ENCODE measurements around a stretch of chr7.

GRCh38 chr7:74515278-74515707 lies 61.6 kb downstream of the GTF2IRD1 start:
- PRO-cap, result no peak

- PRO-cap, result no peak
These were observed 100.5 kb downstream of the GTF2IRD1 start for GRCh38 chr7:74554271-74554623.

DNA sequence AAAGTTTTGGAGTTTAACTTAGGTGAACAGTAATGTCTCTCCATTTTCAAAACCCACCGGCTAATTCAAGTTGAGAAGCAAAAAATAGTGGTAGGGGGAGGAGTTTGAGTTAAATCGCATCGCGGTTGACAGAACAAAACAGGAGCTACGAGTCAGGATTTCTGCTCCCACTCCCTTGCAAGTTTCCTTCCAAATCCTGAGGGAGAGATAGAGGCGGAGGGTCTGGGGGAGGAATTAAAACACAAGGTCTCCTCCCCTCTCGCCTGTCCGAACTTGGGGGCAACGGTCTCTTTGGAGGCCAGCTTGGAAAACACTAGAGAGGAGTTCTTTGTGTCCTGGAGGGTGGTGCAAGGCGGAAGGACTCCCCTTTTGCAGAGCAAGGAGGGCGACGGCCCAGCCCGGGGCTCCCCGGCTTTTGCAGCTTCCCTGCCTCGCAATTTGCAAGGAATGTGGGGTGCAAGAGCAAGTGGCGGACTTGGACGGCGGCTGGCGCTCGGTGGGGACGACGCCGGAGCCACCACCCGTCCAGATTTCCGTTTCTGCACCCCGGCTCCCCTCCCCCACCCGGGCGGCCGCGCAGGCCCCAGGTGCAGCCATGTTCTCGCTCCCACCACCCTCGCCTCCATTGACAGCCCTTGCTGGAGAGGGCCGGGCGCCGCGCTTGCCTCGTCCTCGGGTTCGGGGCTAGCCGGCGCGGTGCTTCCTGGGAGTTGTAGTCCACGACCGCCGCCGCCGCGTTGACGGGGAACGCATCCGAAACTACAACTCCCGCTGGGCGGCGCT lies 492 bp upstream of the GTF2I start:
- PRO-cap, result bidirectional peak, plus-strand start outside the sequence, minus-strand start at position 627 of the sequence

- PRO-cap, result bidirectional peak, plus-strand start at chr7:75410352, minus-strand start at chr7:75410225
These were observed 14.6 kb downstream of the TRIM73 start for GRCh38 chr7:75409911-75410632.

DNA sequence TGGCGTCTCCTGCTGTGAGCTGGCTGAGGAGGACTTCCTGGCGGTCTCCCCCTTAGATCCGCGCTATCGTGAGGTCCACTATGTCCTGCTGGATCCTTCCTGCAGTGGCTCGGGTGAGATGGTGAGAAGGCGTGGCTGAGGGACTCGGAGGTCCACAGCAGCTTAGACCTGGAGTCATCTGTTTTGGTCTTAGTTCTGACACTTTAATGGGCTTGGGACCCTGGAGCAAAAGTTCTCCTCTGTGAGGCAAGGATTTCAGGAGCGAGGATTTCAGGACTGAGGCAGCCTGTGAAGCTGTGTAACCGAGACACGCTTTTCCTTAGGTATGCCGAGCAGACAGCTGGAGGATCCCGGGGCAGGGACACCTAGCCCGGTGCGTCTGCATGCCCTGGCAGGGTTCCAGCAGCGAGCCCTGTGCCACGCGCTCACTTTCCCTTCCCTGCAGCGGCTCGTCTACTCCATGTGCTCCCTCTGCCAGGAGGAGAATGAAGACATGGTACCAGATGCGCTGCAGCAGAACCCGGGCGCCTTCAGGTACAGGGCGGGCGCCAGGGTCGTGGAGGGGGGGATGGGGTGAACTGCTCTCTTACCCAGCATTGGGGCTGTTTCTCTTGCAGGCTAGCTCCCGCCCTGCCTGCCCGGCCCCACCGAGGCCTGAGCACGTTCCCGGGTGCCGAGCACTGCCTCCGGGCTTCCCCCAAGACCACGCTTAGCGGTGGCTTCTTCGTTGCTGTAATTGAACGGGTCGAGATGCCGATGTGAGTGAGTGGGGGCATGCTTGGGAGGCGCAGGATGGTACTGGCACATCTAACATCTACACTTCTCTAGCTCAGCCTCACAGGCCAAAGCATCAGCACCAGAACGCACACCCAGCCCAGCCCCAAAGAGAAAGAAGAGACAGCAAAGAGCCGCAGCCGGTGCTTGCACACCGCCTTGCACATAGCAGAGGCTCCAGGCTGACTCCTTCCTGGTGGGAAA lies 20.5 kb downstream of the TRIM73 start:
- PRO-cap, result no peak

DNA sequence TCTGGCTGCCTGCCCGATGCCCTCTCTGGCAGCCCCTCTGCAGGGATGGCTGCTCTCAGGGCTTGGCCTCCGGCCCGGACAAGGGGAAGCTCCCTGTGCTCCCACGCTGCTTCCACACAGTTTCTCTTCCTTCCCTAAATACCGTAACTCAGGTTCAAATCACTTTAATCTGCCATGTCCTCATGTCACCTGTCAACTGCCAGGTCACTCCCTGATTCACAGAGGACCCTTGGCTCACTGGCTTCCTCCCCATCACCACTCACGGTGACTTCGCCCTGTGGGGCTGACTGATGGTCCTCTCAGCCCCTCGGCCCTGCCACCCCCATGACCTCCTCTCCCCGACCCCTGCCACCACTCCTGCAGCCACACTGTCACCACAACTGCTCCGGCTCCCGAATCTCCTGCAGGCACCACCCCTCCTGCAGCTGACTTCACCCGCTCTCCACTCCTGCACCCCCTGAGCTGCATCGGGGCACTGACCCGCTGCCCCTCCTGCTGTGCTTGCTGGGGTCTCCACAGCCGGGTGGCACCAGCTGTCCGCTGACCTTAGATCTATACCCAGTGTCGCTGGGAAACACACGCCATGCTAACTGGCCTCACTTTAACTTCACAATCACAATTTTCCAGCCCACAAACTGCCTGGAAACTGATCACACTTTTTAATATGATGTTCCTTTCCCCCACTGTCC lies 24.6 kb downstream of the TRIM73 start:
- PRO-cap, result no peak

- PRO-cap, result no peak
These were observed 44.9 kb downstream of the POM121C start for GRCh38 chr7:75440925-75441885.

GRCh38 chr7:75662759-75663498 lies 75.8 kb downstream of the HIP1 start:
- PRO-cap, result no peak

DNA sequence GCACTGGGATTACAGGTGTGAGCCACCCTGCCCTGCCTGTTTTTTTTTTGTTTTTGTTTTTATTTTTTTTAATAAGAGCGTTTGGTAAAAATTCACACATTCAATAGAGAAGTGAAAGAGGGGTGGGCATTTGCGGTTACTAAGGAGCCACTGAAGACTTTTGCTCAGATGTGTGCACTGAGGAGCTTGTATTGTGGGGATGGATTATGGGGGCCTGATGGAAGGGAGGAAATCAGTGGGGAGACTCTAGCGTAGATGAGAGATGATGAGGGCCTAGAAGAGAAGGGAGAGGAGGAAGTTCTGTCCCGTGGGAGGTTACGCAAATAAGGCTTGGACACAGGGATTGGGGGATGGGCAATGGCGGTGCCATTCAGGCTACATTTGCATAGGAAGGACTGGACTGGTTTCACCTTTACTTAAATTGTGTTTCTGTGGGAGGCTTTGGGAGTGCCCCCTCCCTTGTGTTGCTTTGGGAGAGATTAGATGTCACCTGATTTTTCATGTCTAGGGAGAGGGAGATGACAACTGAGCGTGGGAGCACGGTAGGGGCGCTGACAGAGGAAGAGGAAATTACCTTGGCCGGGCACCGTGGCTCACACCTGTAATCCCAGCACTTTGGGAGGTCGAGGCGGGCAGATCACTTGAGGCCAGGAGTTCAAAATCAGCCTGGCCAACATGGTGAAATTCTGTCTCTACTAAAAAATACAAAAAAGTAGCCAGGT lies 2.2 kb upstream of the HIP1 start:
- PRO-cap, result no peak

DNA sequence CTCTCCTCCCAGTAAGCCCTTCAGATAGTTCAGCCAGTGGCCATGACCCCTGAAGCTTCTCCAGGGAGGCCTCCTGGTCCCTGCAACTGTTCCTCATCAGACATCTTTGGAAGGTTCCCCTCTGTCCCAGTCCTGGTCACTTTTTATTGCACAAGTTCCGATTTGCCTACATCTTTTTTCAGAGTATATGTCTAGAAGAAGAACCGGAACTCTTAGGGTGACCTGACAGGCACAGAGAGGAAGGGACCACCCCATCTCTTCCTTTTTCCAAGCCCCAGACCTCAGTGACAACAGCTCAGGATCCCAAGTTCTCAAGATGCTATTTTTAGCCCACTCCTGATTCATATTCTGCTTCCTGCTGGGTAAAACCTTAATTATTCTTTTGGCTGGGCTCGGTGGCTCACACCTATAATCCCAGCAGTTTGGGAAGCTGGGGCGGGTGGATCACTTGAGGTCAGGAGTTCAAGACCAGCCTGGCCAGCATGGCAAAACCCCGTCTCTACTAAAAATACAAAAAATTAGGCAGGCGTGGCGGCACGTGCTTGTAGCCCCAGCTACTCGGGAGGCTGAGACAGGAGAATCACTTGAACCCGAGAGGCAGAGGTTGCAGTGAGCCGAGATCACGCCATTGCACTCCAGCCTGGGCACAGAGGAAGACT lies 6.4 kb upstream of the RHBDD2 start:
- PRO-cap, result no peak

- PRO-cap, result no peak
These were observed 12.9 kb downstream of the RHBDD2 start for GRCh38 chr7:75891792-75892133.

GRCh38 chr7:75907069-75907861 lies 7.7 kb upstream of the POR start:
- PRO-cap, result no peak

- PRO-cap, result no peak
These were observed 30.9 kb downstream of the POR start for GRCh38 chr7:75945767-75946256.

DNA sequence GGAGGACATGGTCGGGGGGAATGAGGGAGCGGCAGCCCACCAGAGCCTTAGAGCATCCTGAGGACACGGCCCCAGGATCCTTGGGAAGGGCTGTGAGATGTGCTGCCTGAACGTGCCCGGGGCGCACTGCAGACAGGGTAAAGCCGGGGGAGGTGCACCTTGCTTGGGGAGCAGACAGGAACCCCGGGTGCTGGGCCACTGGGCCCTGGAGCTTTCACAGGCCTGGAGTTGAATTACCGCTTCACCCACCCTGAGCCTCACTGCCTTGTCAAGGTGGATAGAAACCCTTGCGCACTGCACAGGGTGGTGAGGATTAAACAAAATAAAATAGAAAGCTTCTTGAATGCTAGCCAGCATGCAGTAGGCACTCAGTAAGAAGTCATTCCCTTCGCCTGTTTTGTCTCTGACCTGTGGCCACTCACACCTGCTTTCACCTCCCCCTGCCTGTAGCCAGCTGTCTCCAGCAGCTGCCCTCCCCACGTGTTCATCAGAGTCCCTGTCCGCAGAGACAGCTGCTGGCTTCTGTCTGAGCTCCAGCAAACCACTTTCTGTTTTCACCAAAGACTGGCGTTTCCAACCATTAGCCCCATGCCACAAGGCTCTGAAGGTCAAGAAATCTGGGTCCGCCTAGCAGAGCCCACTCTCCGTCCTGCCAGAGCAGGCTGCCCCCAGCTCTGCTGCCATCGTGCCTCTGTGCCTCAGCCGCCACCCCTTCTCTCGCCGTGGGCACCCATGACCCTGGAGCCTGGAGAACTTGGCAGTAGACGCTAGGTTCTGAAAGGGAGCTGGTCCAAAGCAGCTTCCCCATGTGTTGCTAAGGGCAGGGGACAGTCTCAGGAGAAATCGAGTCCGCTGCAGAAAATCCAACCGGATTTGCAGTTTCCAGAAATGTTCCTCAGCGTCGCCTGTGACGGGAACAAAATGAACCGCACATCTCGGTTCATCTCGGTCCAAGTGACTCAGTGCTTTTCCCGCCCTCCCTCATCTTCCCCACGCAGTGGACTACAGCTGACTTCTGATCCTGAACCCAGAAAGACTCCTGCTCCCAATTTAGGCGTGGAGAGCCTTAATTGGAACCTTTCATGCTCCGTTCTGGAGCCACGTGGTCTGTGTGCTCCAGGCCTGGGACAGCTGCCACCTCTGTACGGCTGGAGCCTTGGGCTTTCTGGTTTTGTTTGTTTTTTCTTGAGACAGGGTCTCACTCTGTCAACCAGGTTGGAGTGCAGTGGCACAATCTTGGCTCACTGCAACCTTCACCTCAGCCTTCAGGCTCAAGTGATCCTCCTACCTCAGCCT lies 28.1 kb downstream of the TMEM120A start:
- PRO-cap, result no peak

DNA sequence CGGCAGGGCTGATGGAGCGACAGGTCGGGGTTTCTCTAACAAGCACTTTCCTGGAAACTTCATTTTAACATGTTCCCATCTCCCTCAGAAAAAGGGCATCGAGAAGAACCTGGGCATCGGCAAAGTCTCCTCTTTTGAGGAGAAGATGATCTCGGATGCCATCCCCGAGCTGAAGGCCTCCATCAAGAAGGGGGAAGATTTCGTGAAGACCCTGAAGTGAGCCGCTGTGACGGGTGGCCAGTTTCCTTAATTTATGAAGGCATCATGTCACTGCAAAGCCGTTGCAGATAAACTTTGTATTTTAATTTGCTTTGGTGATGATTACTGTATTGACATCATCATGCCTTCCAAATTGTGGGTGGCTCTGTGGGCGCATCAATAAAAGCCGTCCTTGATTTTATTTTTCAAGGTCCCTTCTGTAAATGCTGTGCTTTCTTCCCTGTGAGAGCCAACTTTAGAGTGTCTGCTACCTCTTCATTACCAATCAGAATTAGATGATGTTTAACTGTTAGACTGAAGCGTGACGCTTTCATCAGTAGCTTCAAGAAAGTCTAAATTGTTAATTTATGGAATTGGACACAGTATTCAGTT lies 18.4 kb downstream of the MDH2 start:
- PRO-cap, result no peak

GRCh38 chr7:76215243-76215476 lies 13.5 kb downstream of the SRRM3 start:
- PRO-cap, result unidirectional peak, minus-strand start at chr7:76215409

- PRO-cap, result no peak
These were observed 49.2 kb downstream of the SRRM3 start for GRCh38 chr7:76250964-76251194.

DNA sequence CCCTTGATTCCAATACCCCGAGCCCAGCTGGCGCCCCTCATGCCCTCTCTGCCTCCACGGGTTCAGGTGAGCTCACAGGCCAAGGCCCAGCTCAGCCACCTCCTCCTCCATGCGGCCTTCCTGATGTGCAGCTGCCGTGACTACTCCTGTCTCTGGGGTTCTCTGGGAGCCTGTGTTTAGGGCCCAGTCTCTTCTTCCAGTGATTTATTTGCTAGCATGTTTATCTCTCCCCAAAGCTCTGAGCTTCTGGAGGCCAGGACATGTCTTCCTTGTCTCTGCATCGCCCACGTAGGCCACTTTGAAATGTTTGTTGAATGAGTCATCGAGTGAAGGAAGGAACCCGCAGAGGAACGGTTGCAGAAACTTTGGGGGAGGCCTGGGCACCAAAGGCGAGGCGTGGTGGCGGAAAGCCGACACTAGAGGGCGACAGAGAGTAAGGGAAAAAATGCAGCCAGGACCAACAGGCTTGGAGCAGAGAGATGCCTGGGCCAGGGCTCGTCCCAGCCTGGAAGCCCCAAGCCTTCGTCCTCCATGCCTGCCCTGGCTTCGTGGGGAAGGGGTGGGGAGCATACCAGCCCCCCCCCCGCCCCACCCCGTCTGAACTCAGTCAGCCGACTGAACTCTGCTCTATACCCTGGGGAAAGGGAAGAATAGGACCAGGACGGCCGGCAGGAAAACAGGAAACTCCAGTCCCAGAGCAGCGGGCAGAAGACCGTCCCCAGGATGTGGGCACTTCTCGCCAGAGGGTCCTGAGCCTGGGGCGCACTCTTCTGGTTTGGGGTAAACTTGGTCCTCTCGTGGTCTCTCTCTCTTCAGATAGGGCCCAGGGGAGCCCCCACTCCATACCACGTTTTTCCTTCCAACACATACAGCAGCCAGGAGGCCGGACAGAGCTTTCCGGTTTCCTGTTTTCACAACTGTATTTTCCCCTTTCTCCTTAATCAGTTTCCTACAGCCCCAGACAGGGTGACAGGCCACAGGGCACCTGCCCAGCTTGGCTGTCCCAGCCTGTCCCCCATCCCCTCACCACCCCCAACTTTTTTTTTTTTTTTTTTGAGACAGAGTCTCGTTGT lies 10.8 kb upstream of the HSPB1 start:
- PRO-cap, result bidirectional peak, plus-strand start at position 679 of the sequence, minus-strand start at position 516 of the sequence

DNA sequence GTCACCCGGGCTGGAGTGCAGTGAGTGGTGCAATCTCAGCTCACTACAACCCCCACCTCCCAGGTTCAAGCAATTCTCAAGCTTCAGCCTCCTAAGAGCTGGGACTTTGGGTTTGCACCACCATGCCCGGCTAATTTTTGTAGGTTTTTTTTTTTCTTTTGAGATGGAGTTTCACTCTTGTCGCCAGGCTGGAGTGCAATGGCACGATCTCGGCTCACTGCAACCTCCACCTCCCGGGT lies 10.1 kb upstream of the HSPB1 start:
- PRO-cap, result no peak

- PRO-cap, result no peak
These were observed 11.3 kb downstream of the HSPB1 start for GRCh38 chr7:76313800-76314189.